ENCODE results near the genes PAX8 and C2orf76.

GRCh38 chr2:113209163-113209782, 35.5 kb downstream of the PSD4 start:
- PRO-cap, result no peak

DNA sequence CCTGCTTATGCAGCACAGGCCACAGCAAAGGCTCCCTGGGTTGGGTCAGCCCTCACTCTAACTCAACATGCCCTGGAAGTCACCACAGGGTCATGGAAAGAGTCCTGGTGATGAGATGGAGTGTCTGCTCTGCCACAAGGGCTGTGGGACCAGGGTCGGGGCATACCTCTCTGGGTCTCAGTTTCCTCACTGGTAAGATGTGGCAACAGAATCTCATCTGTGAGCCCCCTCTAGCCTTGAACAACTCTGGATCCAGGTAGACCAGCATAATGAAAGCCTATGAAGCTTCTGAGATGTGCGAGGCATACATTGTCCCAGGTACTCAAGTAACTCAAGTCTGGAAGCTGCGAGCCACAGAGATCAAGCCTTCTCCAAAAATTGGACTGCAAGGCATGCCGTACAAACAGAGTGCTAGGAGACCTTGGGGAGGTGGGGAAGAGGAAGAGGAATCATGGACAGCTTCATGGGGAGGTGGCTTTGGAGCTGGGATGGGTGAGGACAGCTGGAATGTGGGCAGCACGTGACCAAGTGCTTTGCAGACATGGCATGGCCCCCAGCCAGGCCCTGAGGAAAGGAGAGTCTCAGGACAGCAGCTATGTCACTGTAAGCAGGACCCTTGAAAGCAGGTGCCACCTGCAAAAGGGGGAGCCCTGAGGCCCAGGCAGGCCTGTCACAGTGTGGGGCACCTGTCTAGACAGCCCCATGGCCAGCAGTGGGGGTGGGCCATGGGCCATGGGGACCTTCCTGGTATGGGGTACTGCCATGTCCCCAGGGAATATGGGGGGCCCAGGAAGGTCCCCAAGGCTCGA, 10.3 kb downstream of the PAX8 start:
- PRO-cap, result no peak

GRCh38 chr2:113276827-113277102, 2.0 kb downstream of the PAX8 start:
- PRO-cap, result no peak

GRCh38 chr2:113278216-113279252, at the start of gene PAX8:
PAX8 (minus strand) TSS chr2:113278921.
- PRO-cap, result no peak

DNA sequence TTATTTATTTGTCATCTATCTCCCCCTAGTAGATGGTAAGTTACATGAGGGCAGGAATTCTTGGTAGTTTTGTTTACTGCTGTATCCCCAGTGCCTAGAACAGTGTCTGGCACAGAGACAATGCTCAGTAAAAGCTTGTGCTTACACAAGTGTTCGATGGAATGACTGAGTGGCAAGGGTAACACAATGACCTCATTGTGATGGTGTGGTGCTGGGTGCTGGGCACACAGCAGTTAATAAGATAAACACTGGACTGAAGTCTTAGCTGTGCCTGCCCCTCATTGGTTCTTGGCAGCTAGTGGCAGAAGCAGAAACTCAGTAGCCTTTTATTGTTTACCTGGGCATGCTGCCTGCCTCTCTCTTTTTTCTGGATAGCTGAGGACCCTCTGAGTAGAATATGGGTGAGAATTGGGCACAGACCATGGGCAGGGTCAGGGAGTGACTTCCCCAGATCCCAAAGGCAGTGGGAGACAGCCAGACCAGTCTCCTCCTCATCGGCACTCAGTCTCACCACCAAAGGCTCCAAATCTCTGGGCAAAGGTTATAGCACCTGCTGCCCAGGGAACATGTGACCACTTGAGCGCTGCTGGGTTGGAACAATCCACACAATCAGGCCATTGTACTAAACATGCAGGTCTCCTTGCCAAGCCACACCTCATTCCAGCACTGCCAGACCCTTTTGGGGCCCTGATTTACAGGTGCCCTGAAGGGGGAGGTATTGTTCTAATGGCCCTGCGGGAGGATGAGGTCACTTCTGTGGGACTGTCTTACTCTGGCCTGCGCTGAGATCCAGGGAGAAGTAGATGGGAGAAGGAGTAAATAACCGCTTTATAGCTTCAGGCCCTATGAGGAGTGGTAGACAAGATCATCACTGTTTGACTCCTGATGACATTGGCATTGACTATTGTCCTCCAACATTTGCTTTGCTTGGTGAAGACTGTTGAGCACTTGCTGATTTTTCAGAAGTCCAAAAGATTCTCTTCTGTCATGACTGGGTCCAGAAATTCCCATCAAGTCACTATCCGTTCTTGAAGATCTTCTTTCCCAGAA, 9.8 kb upstream of the PAX8 start:
- PRO-cap, result unidirectional peak, minus-strand start at position 509 of the sequence

DNA sequence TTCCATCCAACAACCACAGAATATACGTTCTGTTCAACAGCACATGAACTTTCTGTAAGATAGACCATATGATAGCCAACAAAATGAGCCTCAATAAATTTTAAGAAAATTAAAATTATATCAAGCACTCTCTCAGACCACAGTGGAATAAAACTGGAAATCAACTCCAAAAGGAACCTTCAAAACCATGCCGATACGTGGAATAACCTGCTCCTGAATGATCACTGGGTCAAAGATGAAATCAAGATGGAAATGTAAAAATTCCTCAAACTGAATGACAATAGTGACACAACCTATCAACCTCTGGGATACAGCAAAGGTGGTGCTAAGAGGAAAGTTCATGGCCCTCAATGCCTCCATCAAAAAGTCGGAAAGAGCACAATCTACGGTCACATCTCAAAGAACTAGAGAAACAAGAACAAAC, 8.4 kb upstream of the FOXD4L1 start:
- PRO-cap, result no peak

DNA sequence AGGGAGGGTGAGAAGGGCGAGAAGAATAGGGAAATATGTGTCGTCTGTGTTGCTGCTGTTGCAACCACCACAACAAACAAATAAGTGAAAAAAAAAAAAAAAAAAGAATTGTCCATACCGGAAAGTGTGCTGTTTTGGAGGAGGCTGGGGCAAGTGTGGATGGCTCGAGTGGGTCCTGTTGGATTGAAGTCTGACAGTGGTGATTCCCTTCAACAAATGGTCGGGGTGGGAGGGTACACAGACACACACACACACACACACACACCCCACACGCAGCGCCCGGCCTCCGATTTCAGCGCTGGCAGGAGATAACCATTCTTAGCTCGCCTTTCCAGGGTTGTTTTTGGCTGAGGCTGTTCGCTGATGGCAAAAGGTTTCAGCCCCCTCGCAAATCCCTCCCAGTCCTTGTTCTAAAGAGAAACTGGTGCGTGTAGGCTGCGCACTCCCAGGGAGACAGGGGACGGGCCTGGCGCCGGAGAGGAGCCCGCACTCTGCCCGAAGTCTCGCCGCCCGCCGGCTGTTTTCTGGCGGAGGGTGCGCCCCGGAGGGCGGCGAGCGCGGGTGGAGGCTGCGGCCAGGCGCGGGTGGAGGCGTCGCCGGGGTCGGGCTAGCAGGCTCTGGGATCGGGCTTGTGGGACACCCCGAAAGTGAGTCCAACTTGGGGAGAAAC, 42.7 kb downstream of the FOXD4L1 start:
- PRO-cap, result unidirectional peak, plus-strand start at position 440 of the sequence

- PRO-cap, result no peak
Measured at GRCh38 chr2:113598165-113598925, 28.7 kb upstream of the RABL2A start.

DNA sequence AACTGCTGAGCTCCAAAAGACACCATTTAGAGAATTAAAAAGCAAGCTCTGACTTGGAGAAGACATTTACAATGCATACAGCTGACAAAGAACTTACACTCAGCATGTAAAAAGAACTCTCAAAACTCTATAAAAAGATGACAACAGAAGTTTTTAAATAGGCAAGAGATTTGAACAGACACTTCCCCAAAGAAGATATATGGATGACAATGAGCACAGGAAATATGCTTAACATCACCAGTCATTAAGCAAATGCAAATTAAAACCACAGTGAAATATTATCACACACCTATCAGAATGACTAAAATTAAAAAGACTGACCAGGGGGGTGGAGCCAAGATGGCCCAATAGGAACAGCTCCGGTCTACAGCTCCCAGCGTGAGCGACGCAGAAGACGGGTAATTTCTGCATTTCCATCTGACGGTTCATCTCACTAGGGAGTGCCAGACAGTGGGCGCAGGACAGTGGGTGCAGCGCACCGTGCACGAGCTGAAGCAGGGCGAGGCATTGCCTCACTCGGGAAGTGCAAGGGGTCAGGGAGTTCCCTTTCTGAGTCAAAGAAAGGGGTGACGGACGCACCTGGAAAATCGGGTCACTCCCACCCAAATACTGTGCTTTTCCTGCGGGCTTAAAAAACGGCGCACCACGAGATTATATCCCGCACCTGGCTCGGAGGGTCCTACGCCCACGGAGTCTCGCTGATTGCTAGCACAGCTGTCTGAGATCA, 28.9 kb downstream of the RABL2A start:
- PRO-cap, result unidirectional peak, plus-strand start at position 410 of the sequence

- PRO-cap, result no peak
Measured at GRCh38 chr2:113942928-113944036, 53.4 kb downstream of the ACTR3 start.

DNA sequence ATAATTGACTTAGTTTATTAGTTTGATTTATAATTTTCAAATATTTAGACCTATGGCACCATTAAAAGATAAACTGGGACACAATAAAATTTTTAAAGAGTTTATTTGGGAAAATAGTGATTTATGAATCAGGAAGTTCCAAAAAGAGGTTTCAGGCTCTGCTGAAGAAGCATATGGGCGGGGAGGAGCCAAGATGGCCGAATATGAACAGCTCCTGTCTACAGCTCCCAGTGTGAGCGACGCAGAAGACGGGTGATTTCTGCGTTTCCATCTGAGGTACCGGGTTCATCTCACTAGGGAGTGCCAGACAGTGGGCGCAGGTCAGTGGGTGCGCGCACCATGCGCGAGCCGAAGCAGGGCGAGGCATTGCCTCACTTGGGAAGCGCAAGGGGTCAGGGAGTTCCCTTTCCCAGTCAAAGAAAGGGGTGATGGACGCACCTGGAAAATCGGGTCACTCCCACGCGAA, 289.2 kb upstream of the DDX18 start:
- PRO-cap, result no peak

DNA sequence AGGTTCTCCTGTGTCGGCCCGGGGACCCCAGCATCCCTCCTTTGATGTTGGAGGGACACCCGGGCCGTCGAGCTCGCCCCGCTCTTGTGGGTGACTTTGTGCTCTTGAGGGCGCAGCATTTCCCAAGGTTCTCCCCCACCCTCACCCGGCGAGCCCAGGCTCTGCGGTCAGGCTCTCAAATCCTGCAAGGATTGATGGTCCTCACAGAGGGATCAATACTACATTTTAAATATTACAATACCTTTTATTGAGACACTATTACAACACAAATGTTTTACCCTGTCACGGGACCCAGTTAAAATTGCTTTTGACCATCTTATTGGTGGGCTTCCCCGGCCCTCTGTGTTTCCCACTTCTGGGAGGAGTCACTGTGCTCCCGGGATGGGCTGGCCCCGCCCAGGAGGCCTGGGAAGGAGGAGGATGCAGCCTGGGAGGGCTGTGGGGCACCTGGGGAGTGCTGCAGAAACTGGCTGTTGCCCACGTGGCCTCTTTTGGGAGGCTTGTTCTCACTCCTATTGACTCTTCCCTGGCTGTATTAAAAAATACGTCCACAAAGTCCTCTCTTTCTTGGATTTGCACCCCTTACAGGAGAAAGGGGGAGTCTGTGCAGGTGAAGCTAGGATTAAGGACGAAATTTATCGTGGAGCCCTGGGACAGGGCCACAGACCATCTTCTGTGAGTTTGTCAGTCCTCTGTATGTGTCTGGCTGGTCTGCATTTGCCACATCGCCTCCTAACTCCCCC, 222.7 kb downstream of the INSIG2 start:
- PRO-cap, result no peak

- PRO-cap, result no peak
Measured at GRCh38 chr2:118852524-118853120, 5.2 kb upstream of the EN1 start.

GRCh38 chr2:119240412-119241058, 16.9 kb downstream of the STEAP3 start:
- PRO-cap, result no peak

DNA sequence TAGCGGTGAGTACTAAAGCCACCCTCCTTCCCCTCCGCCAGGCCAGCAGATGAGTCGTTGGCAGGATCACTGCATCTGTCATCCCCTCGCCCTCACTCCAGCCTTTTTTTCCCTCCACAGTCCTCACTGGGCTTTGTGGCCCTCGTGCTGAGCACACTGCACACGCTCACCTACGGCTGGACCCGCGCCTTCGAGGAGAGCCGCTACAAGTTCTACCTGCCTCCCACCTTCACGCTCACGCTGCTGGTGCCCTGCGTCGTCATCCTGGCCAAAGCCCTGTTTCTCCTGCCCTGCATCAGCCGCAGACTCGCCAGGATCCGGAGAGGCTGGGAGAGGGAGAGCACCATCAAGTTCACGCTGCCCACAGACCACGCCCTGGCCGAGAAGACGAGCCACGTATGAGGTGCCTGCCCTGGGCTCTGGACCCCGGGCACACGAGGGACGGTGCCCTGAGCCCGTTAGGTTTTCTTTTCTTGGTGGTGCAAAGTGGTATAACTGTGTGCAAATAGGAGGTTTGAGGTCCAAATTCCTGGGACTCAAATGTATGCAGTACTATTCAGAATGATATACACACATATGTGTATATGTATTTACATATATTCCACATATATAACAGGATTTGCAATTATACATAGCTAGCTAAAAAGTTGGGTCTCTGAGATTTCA, 39.4 kb downstream of the STEAP3 start:
- PRO-cap, result no peak

GRCh38 chr2:119264705-119265601, 41.3 kb downstream of the STEAP3 start:
- PRO-cap, result no peak

- PRO-cap, result bidirectional peak, plus-strand start at chr2:119366977, minus-strand start at chr2:119366763
Measured at GRCh38 chr2:119366684-119366906, at the start of gene C2orf76. C2orf76 (minus strand) TSS chr2:119366834.

DNA sequence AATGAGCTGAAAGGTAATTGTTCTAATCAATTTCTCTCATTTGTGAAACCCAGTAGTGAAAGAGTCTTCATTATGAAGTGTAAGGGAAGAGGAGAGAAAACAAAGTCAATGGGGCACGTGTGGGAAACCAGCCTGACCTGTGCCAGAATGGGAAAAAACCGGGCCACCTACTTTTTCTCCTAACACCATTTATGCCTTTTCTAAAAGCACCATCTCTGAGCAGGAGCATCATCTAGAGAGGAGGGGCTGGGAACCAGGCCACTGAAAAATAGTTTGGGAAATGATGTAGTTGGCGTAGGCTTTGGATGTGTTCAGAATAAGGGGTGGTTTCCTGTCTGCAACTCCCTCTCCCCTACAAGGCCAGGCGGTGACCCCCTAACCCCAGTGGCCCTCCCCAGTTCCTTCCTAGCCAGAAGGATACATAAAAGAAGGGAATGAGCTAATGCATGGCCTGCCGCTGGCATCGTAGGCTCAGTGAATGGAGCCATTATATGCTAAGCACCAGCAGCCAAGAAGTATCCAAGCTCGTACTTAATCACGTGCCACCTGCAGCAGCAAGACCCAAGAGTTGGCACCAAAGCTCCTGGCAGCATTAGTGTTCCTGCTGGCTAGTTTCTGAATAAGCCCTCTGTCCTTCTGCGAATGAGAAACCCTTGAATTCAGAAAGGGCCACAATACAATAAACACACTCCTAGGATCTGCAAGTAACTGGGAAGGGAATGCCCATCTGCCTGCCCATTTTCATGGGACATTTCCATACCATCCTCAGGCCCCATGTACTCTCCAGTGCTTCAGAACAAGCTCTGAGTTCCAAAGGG, 4.2 kb downstream of the DBI start:
- PRO-cap, result no peak

- PRO-cap, result no peak
Measured at GRCh38 chr2:119387206-119388127, 20.7 kb downstream of the DBI start.

DNA sequence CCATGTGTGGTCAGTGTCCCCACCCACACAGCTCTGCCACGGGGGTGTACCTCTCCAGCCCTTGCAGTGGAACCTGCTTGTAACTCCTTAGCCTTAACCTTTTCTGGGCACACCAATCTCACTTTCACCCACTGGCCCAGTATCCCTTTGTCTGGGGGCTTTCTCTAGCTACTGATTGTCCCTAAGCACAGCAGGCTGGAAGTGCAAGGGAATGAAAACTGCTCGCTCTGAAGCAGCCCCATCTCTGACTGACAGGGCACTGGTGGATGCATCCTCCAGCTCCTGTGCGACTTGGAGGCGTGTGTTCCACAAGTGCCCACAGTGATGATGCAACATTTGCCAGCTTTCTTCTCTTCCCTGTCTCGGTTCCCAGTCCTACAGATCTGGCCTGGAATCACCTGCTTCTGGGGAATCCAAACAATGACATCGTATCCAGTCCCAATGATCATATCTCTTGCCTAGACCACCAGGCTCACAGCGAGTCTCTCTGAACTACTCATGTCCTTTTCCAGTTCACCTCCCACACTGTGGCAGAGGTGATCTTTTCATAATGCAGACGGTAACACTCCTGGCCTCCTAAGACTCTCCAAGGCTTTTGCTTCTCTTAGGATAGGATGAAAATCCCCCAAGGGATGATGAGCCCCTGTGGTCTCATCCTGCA, 33.5 kb downstream of the SCTR start:
- PRO-cap, result no peak

All from Metastatic Lung Carcinoma in the Adrenal Gland (tissue), 1 donor.